SUDHL5 (cell line): Measurements from ENCODE around the genes RAB11FIP5, PCGF1, TLX2 and HTRA2.

GRCh38 chr2:72476703-72478009, 329.5 kb upstream of the CYP26B1 start:
- PRO-cap = no peak

- PRO-cap = no peak
Measured at GRCh38 chr2:72561854-72562748, 263.7 kb downstream of the EXOC6B start.

GRCh38 chr2:73112773-73113815, at the start of gene RAB11FIP5:
RAB11FIP5 (minus strand) TSS chr2:73112948.
- PRO-cap = no peak

- PRO-cap = no peak
Measured at GRCh38 chr2:73269317-73269776, 14.9 kb downstream of the FBXO41 start.

GRCh38 chr2:73602074-73602548, 40.1 kb downstream of the NAT8 start:
- PRO-cap = no peak

GRCh38 chr2:73730651-73731253, 6.4 kb downstream of the TPRKB start:
- PRO-cap = no peak

GRCh38 chr2:73897731-73898588, 5.2 kb downstream of the ACTG2 start:
- PRO-cap = no peak

- PRO-cap = no peak
Measured at GRCh38 chr2:73902049-73902772, 9.4 kb downstream of the ACTG2 start.

DNA sequence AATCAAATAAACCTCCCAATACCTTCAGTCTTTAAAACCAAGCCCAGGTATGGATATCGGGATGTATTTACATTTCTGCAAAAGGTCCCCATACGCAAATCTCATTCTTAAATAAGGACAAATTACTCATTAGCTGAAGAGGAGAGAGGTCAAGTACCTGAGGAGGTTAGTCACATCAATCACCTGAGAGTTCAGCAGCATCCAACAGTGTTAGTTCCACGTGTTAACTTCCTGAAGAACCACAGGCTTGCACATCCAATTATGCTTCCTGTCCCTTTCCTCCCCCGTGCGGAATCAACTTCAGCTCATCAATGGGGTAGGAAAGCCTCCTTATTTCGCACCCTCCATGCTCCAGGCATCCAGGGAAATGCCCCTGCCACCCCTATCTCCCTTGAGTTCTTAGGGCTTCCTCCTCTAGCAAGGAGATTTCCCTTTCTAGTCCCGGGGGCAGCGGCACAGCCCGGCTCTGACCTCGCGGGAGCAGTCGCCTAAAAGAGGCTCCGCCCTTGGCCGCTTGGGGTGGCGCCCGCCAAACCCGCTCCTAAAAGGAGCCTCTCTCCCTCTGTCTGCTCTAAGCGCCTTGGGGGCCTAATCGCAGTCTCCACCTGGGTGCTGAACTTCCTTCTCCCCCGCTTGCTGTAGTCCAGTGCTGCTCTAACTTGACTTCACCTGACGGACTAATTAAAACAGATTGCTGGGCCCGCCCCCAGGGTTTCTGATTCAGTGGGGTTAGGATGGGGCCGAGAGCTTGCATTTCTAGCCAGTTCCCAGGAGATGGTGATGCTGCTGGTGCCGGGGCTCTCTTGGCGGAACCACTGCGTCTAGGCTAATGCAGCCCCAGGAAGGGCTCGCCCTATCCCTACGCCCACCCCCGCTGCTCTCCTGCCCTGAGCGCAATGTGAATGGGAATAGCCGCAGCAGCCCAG, 3.5 kb upstream of the TET3 start:
- PRO-cap = bidirectional peak, plus-strand start at position 595 of the sequence, minus-strand start at position 440 of the sequence

GRCh38 chr2:73985733-73986199, 1.1 kb downstream of the TET3 start:
- PRO-cap = no peak

DNA sequence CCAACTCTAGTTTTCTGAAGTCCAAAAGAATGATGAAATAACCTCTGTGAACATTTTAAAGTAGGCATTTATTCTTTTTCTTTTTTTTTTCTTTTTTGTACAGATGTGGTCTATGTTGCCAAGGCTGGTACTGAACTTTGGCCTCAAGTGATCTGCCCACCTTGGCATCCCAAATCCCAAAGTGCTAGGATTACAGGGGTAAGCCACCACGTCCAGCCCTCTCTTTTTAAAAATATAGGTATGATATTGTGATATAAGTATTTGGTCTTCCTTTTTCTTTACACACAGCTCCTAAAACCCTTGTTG, 9.0 kb upstream of the BOLA3 start:
- PRO-cap = no peak

GRCh38 chr2:74221366-74222575, 23.4 kb downstream of the MTHFD2 start:
- PRO-cap = no peak

DNA sequence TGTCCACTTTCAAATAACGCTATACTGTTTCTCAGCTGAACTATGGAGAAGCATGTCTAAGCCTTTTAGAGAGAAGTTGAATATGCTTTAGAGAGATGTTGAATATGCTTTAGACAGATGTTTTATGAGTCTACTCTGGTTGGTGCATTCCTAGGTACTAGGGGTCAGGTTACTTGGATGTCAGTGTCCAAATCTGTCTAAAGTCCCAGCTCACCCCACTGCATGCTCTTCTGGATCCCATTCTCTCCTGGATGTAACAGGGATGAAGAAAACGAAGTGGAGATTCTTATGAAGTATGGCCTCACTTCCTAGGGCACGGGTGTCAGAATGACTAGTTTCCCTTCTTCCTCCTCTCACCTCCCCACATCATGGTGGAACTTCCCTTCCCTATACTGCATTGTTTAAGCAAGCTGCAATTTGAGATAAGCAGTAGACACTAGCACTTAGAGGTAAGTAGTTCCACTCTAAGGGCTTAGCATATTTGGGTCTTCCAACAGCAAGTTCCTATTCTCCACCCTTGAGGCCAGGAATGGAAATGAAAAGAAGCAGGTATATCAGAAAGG, 29.8 kb downstream of the SLC4A5 start:
- PRO-cap = no peak

- PRO-cap = bidirectional peak, plus-strand start at chr2:74440683, minus-strand start at chr2:74440431
Measured at GRCh38 chr2:74440249-74441350, 1.1 kb downstream of the RTKN start.

- PRO-cap = bidirectional peak, plus-strand start at chr2:74457420, minus-strand start at chr2:74457341; bidirectional peak, plus-strand start at chr2:74457496, minus-strand start at chr2:74457530; bidirectional peak, plus-strand start at chr2:74457678, minus-strand start at chr2:74457619
Measured at GRCh38 chr2:74456947-74457843, 1.0 kb upstream of the WBP1 start.

DNA sequence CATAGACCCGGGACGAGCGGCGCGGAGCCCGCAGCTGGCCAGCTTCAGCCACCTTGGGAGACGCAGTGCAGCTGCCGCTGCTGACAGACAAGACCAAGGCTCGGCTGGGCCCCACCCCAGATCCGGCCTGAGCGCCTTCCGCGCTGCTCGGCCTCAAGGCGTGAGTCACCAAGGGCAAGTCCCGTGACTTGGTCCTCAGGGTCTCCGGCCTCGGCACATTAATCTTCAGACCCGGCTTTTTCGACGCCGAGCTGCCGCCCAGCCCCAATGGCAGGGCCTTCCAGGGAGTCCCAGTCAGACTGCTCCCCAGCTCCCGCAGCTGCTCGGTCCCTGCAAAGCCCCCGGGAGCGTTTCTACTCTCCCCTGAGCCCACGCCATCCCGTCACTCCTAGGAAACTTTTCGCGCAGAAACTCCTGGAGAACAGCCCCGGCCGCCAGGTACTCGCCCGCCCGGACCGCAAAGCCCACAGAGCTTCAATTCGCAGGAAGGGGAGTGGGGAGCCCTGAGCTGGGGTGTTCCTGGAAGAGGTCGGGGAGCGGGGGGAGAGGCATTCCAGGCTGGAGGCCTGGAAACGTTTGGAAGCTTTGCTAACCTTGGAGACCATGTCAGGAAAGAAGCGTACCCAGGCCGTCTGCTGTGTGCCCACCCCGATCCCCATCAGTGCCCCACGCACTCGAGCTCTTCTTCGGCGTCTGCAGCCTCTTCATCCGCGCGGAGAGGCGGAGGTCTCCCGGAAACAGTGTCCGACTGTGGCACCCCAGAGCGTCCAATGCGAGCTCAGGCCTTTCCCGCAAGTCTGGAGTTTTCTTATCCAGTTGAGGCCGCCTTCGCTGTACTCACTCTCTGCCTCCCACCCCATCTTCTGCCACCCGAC, 4.0 kb downstream of the PCGF1 start:
- PRO-cap = bidirectional peak, plus-strand start at position 181 of the sequence, minus-strand start at position 67 of the sequence

DNA sequence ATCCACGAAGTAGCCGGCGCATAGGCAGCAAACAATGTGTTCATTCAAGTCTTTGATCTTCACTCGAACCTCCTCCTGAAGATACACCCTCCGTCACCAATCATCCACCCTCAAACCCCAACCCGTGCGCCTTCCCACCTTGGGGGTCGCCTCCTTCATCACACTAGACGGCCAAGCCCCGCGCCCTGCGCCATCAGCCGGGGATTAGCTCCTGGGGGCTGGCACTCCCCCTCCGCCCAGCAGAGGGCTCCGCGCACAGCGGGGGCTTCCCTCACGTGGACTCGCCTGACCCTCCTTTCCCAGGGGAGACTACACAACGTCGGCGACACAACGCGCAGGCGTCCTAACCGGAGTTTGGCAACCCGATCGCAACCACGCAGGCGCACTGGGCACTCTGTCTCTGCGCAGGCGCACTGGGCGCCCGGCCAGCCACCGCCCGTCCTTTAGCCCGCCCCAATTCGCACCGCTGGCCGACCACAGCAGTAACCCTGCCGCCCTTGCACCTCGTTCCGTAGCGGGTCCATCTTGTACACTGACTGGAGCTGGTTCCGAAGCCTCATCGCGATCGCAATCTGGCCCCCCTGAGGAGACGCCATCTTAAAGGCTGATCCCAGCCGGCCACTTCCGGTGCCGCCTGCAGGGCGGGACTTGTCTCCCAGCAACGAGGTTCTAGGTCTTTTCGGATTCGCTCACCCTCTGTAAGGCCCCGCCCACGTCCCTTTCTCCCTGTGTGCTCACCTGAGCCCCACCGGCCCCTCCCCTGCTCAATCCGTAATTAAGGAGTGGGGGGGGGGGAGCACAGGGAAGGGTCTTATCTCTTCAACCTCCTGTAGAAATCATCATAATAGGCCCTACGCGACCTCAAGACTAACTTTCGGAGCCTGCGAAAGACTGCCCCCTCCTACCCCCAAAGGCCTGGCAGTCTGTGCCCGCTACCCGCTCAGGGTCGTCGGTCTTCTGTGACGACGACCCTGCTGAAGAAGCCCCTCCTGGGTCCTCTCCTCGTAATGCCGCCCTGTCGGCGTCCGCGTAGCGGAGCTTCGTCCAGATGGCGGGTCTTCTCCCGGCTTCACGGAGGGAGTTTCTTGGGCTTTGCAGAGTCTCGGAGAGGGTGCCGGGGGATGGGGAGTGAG, at the start of gene PCGF1:
Gene PCGF1, minus strand, starts transcription at position 623 of the 1,133 bp plus-strand sequence.
- PRO-cap = bidirectional peak, plus-strand start at position 295 of the sequence, minus-strand start at position 213 of the sequence; unidirectional peak, minus-strand start at position 599 of the sequence

GRCh38 chr2:74513847-74514761, at the start of gene TLX2:
TLX2 (plus strand) TSS chr2:74514450.
- PRO-cap = no peak

DNA sequence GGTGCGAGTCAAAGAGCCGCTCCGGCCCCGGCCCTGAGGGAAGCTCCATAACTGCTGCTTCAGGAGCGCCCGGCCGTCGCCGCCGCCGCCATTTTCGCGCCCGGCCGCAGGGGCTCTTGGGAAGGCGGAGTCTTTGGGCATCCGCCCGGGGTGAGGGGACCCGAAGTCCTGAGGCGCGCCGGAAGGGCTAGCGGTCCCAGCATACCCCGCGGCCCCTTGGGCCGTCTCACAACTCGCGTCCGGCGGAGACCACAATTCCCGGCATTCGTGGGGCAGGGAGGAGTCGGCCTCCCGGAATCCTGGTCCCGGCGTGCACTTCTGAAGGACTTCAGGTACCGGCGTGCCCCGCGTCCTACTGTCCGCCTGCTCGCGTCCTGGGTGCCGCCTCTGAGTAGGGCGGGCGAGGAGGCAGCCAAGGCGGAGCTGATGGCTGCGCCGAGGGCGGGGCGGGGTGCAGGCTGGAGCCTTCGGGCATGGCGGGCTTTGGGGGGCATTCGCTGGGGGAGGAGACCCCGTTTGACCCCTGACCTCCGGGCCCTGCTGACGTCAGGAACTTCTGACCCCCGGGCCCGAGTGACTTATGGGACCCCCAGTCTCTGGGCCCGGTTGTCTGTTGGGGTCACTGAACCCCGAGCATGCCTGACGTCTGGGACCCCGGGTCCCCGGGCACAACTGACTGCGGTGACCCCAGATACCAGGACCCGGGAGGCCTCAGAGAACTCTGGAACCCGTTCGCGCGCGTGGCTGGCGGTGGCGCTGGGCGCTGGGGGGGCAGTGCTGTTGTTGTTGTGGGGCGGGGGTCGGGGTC, at the start of gene HTRA2:
Gene HTRA2, plus strand, starts transcription at position 353 of the 808 bp plus-strand sequence.
- PRO-cap = bidirectional peak, plus-strand start at position 390 of the sequence, minus-strand start at position 189 of the sequence; unidirectional peak, plus-strand start at position 714 of the sequence

DNA sequence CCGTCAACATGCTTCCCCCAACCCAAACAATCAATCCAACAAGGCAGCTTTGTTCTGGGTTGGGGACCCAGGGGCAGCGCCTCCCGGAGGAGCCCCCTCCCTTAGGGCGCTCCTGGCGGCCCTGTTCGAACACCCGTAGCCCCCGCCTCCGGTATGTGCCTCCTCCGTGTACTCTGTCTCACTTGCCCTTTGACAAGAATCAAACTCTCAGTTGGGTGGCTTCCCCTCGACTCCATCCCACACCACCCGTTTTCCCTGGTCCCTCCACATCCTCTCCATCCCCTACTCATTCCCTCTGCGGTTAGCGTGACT, 230 bp downstream of the LOXL3 start:
- PRO-cap = no peak